H9 (cell line): ENCODE measurements around a stretch of chr16.

DNA sequence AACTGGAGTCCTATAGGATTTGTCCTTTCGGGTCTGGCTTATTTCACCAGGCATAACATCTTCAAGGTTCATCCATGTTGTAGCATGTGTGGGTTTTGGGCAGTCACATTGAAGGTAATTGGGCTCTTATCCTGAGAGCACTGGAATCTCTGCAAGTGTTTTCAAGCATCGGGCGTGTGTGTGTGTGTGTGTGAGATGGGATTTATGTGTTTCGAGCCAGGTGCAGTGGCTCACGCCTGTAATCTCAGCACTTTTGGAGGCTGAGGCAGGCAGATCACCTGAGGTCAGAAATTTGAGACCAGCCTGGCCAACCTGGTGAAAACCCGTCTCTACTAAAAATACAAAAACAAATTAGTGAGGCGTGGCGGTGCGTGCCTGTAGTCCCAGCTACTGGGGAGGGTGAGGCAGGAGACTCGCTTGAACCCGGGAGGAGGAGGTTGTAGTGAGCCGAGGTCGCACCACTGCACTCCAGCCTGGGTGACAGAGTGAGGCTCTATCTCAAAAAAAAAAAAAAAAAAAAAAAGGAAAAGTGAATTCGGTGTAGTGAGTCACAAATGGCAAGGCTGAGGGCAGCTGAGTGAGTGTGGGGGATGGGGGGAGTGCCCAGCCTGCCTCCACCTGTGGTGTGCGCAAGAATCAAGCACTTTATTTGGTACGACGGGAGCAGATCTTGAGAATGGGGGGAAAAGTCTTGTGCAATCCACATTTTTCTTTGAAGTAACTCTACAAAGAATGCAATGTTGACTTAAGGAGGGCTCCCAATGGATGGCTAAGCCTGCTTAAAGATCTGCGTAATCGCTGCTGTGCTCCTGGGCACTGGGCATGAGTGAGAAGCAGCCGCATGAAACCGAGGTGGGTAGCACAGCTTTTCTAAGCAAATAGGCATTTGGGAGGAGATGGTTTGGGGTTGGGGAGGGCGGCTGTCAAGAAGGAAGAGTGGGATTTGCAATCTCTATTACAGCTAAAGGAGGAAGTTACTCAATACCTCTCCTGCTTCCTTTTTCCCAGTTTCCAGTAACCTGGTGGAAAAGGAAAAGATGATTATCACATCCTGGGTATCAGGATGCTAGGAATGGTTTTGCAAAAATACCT, 28.1 kb downstream of the ATP2C2 start:
- PRO-cap = no peak

GRCh38 chr16:84478982-84479785, 25.3 kb downstream of the MEAK7 start:
- PRO-cap = no peak

DNA sequence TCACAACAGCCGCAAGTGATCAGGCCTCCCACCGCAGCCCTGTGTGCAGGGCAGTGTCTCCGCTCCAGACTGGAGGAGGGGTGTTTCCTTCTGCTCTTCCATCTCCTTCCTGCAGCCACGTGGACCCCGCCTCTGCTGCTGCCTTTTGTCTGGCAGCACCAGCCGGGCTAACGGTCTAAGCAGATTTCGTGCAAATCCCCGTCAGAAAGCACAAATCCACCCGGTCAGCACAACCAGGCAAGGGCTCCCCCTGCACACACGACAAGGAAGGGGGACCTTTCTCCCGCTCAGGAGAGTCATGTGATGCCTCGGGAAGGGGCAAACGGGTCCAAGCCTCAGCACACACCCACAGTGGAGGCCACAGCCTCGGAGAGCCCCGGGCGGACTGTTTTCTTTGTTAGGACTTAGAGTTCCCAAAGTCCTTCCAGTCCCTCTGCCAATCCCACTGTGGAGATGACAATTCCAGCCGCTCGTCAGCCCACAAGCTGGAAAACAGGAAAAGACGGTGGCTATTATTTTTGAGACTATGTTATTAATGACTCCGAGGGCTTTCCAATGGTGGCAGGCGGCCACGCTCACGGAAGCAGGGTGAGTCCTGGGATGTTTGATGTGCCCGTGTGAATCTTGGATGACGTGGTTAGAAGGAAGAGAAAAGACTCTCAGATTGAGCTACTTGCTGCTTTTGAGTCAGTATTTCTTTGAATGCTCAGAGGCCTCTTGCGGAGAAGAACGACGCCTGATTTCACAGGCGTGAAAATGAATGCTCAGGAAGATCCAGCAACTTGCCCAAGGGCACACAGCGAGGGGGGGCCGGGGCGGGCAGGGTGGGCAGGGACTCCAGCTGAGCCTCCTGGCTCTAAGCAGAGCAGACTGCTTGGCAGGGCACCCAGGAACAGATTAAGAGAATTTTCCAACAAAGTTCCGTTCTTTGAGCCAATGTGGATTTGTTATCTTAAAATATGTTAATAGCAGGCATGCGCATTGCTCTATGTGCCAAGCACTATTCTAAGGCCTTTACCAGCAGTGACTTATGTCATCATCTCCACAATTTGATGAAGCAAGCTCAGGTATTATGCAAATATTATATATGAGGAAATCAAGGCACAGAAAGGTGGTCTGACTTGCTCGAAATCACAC, 22.7 kb upstream of the MEAK7 start:
- PRO-cap = no peak

- PRO-cap = bidirectional peak, plus-strand start at chr16:84532617, minus-strand start at chr16:84532278
Observed at GRCh38 chr16:84532077-84532736, 27.7 kb upstream of the MEAK7 start.

DNA sequence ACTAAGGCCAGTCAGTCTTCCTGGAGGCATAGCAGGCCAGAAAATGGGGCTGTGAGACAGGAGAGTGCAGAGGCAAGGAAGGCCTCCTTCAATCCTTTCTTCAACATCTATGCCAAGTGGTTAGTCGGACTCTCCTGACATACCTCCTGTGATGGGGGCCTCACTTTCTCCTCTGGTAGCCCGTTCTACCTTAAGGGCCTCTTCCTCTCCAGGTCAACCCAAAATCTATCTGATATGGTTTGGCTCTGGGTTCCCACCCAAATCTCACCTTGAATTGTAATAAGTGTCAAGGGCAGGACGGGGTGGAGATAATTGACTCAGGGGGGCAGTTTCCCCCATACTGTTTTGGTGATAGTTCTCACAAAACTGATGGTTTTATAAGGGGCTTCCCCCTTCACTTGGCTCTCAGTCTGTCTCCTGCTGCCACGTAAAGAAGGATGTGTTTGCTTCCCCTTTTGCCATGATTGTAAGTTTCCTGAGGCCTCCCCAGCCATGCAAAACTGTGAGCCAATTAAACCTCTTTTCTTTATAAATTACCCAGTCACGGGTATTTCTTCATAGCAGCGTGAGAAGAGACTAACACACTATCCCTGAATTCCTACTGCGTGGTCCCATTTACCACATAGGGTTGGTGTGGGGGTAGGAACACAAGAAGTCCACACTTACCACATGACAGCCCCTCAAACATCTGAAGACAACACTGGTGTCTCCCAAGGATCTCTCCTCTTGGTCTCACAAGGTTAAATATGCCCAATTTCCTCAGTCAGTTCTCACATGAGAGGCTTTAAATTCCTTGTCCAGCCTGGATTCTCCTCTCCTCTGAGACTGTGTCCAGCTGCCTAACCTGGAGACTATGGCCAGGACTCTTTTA, 8.3 kb downstream of the COTL1 start:
- PRO-cap = no peak

GRCh38 chr16:84725302-84726430, 25.9 kb downstream of the USP10 start:
- PRO-cap = unidirectional peak, plus-strand start at chr16:84726277

DNA sequence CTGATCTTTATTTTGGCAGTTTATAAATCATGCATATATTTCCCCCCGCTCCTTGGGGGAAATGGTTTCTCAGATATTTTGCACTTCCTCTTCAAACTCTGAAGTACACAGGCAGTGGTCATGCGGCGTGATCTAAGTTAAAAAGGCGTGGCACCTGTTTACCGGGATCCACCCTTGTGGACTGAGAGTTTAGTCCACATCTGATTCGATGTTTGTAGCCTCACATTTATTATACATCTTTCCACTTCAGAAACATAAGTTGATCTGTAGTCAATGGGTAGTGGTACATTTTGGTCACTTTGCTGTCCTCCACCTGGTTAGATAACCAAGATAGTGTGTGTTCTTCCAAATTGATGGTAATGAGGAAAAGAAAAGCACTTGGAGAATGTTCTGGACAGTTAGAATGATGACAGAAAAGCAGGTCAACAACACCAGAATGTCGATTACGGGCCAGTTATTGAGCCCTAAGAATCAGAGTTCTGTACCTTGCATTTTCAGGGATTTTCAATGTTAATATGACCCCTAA, 51.6 kb downstream of the USP10 start:
- PRO-cap = no peak

- PRO-cap = bidirectional peak, plus-strand start at chr16:84754568, minus-strand start at chr16:84754501
Observed at GRCh38 chr16:84754056-84754817, 54.4 kb downstream of the USP10 start.

DNA sequence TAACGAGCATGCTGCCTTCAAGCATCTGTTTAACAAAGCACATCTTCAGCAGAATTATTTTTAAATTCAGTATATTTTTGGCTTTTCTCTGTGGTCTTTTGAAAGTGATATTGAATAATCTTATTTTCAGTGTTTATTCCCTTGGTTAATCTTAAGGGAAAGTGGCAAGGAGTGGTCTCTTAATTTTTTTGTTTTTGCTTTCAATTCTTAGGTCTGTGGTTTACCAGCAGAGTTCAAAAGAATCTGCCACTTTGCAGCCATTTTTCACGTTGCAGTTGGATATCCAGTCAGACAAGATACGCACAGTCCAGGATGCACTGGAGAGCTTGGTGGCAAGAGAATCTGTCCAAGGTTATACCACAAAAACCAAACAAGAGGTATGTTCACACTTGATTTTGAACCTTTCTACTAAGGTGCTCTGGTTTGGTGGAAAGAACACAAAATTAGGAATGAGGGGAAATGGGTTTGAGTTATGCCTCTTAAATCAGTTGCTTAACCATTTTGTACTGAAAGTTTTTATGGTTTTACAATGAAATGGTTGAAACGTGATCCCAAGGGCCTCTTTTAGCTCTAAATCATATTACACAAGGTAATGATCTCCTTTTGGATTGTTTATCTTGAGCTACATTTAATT, 51.7 kb upstream of the CRISPLD2 start:
- PRO-cap = no peak

DNA sequence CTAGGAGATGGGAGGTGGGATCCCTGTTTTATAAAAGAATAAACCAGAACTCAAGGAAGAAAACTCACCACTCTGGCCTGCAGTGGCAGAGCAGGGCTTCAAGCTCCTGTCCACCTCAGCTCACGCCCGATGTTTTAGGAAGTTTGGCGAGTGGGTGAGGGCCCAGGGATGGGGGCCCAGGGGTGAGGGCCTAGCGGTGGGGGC, 43.8 kb upstream of the CRISPLD2 start:
- PRO-cap = no peak

DNA sequence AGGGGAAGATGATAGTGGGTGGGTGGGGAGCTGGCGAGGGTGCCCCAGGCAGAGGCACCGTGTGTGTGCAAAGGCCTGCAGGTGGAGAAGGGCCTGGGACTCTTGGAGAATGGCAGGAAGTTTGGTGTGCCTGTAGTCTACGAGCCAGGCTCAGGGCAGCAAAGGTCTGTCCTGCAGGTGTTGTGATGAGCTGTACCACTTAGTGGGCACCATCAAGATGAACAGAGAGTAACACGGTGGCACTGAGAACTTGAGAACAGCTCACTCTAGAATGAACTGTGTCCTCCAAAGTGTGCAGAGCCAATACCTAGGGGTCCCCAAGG, 4.3 kb downstream of the CRISPLD2 start:
- PRO-cap = no peak

GRCh38 chr16:84990854-84991284, 20.5 kb downstream of the ZDHHC7 start:
- PRO-cap = no peak

GRCh38 chr16:85071493-85072030, 40.7 kb downstream of the CIBAR2 start:
- PRO-cap = no peak

- PRO-cap = no peak
Observed at GRCh38 chr16:85125421-85126024, 13.3 kb upstream of the CIBAR2 start.

- PRO-cap = no peak
Observed at GRCh38 chr16:85170502-85171126, 58.3 kb upstream of the CIBAR2 start.

DNA sequence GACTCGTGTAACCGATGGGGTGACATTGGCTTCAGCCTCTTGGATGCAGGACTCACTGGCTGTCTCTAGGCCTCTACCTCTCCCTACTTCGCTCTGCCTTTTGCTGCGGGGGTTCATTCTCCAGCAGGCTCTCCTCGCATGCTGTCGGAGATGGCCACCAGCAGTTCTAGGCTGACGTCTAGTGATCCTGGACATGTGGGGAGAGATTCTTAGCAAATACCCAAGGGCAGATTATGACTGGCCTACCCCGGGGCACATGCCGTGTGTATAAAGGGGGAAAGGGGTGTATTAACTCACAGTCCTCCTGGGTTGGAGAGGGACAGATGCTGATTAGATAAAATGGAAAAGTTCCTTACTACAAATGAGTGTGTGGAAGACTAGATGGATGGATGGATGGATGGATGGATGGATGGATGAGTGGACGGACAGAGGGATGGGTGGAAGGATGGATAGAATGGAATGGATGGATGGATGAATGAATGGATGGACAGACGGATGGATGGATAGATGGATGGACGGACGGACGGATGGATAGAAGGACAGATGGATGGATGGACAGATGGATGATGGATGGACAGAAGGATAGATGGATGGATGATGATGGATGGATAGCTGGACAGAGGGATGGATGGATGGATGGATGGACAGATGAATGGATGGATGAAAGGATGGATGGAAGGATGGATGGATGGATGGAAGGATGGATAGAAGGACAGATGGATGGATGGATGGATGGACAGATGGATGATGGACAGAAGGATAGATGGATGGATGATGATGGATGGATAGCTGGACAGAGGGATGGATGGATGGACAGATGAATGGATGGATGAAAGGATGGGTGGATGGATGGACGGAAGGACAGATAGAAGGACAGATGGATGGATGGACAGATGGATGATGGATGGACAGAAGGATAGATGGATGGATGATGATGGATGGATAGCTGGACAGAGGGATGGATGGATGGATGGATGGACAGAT, 118.5 kb upstream of the CIBAR2 start:
- PRO-cap = no peak

DNA sequence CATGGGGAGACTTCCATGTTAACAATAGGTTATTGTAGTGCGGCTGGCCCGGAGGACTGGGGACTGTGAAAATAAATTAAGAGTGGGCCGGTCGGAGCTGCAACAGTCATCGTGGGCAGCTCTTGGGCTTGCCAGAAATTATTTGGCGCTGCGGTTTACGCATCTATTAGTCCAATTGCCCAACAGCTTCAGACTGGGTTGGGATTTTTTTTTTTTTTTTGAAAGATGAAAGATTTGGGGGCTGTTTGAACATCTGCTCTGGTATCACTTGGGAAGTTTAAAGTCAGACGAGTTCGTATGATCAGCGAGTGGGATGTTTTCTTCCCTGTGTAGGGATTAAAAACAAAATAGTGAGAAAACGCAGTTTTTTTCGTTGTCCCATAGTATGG, 174.2 kb upstream of the CIBAR2 start:
- PRO-cap = no peak

GRCh38 chr16:85291162-85292164, 179.2 kb upstream of the CIBAR2 start:
- PRO-cap = no peak

GRCh38 chr16:85309584-85309809, 197.2 kb upstream of the CIBAR2 start:
- PRO-cap = no peak

GRCh38 chr16:85311849-85312048, 199.5 kb upstream of the CIBAR2 start:
- PRO-cap = no peak